ENCODE measurements around a stretch of chr13.

DNA sequence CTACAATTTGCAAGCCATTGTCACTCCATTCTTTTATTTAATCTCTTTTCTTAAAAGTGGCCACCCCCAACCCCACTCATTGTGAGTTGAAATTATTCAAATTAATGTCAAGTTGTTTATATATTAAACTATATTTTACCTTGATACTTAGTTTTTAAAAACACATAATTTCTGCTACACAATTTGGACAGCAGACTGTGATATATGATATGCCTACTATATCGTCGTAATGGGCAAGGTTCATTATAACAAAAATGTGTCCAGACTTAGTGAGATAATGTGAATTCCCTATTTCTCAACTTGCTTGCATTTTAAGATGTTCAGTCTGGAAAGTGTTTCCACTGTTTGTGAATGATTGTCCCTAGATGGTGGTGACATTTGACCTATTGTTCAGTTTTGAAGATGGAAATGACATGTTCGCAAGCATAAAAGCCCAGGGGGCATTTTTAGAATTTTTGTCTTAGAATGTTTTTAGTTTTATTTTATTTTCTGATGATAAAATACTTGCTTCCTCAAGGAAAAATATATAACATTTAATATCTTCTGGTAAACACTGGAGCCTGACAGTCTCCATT is 26.9 kb downstream of the MBNL2 start:
- RRBS, result no CpG with 5 or more reads among the region's 3 CpGs

DNA sequence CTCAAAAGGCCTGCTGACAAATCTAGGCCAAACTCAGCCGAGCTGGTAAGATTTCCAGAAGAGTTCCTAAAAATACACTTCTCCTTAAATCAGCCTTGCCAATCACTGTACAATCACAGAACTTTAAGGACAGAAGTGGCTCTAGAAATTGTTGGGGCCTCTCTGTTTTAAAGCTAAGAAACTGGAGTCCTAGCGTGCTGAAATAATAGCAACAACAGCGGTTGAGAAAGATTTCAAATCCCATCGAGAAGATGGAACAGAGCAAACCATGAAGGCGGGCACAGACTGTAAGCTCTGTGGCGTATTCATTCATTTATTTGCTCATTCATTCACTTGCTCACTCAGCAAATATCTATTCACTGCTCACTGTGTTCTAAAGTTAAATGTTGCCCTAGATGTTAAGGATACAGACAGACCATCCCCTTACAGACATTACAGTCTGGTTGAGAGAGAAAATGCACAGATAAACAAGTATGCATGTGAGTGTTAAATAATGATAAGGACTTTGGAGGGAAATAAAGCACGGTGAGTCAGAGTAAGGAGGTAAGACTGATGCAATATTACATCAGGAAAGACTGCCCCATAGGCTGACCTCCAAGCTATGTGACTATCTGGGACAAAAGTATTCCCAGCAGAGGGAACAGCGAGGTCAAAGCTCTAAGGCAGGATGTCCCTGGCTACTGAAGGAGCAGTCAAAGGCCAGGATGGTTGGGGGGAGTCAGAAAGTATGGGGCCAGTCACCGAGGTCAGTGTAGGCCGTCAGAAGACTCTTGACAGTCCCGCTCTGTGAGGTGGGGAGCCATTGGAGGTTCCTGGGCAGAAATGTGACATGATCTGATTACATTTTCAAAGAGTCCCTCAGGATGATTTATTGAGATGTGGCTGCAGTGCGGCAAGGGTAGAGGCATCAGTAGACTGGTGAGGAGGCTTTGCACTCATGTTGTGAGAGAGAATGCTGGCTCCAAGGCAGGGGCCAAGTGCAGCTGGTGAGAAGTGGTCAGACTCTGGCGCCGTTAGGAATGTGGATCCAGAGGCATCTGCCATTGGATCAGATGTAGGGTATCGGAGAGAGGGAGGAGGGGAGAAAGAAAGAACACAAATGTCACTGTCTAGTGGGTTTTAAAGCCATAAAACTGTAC is 37.8 kb downstream of the MBNL2 start:
- RRBS, result no CpG with 5 or more reads among the region's 15 CpGs

GRCh38 chr13:97319152-97319632 is 97.1 kb downstream of the MBNL2 start:
- RRBS, result no CpG with 5 or more reads among the region's 9 CpGs

GRCh38 chr13:97340270-97340904 is 93.6 kb upstream of the RAP2A start:
- RRBS, result no CpG with 5 or more reads among the region's 5 CpGs

DNA sequence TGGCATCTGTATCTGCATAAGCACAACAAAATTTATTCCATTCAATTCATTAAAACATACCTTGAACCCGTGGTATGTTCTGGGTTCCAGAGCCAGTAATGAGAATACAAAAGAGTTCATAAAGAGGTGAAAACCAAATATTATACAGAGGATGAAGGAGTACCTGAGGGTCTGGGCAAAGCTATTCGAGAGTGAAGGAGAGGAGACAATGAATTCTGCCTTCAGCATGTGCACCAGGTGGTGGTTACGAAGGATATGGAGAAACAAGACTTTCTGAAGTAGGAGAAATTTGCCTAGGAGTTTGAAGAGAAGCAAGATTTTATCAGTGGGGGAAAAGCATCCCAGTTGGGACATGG is 73.0 kb upstream of the RAP2A start:
- RRBS, result no CpG with 5 or more reads among the region's 3 CpGs

DNA sequence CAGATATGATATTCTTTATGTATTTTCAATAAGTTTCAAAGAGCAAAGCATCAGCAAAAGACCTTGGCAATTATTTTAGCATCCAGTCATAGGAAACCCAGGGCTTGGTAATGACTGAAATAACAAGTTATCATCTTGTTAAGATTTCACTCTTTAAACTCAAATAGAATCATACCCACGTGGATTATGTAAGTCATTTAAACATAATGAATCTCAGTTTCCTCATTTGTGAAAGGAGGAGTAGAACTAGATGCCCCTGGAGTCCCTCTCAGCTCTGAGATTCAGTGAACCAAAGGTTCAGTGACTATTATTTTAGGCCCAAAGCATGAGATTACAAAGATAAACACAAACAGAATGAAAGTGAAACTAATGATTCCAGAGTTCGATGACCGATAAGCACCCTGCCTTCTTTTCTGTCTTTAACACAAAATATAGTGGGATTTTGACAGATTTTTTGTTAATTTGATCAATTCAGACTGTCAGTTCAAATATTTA is 64.8 kb upstream of the RAP2A start:
- RRBS, result no CpG with 5 or more reads among the region's 3 CpGs

- RRBS, result no CpG with 5 or more reads among the region's 5 CpGs
These were observed 21.2 kb downstream of the IPO5 start for GRCh38 chr13:97974574-97975094.

DNA sequence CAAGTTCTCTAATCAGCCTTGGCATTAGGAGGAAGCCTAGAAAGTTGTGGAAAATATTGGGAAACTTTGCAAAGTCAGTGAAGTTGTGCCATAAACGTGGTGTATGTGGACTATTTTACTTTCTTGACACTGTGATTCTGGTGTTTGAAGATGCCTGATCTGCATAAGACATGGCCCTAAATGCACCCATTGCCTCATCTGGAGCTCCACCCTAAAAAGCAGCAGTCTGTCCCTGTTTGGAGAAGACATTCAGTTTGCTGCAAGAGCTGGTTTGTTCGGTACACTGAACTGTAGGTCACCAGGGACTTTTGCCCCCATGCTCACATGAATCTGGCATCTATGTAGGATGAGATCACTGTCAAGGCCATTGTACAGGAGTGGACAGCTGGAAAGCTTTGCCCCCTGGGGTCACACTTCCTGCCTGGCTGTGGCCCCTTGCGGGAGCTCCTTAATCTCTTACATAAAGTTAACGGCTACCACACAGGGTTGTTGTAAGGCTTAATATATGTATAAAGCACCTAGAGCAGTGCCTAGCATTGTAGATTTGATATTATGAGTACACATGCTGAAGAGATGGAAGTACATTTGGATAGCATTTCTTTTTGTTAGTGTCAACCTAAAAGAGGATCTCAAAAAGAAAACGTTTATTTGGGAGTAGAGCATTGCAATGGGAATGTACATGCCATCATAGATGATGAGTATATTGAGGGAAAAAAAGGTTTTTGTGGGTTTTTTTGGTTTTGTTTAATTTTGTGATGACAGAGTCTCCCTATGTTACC is 73.0 kb downstream of the IPO5 start:
- RRBS, result no CpG with 5 or more reads among the region's 5 CpGs

DNA sequence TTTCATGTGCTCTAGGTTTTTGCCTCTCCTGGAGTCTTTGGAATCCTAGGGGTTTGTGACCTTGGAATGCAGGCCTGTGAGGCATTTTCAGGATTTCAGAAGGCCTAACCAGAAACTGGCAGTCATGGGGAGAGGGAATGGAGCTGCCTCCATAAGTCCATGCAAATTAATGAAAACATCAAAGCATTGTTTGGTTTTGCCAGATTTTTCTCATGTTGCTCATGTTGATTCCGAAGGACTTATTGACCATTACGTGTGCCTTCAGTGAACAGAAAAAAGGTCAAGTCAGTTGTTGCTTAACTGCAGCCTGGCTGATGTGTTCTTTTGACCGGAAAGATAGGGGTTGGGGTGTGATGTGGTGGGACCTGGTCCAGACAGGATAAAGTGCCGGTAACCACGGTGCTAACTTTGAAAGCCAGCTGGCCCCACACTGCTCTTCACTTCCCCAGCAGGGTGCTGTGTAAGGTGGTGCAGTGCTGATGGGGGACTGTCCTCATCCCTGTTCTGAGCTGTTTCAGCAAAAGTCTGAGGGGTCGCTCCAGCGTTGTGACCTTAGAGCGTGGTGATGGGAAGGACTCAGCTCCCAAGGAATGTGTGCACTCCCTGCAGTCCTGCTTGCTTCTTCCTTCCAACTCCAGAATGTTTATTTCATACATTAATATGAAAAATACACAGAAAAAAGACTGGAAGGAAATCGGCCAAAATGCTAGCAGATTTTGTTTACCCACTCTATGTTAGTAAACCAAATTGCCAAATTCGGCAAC is 3.5 kb downstream of the RNF113B start:
- RRBS, result 92% methylated on average over 1 of the region's 10 CpGs

GRCh38 chr13:98212949-98213730 is 36.1 kb upstream of the RNF113B start:
- RRBS, result no CpG with 5 or more reads among the region's 17 CpGs

- RRBS, result no CpG with 5 or more reads among the region's 9 CpGs
These were observed 95.7 kb upstream of the RNF113B start for GRCh38 chr13:98272423-98273441.

DNA sequence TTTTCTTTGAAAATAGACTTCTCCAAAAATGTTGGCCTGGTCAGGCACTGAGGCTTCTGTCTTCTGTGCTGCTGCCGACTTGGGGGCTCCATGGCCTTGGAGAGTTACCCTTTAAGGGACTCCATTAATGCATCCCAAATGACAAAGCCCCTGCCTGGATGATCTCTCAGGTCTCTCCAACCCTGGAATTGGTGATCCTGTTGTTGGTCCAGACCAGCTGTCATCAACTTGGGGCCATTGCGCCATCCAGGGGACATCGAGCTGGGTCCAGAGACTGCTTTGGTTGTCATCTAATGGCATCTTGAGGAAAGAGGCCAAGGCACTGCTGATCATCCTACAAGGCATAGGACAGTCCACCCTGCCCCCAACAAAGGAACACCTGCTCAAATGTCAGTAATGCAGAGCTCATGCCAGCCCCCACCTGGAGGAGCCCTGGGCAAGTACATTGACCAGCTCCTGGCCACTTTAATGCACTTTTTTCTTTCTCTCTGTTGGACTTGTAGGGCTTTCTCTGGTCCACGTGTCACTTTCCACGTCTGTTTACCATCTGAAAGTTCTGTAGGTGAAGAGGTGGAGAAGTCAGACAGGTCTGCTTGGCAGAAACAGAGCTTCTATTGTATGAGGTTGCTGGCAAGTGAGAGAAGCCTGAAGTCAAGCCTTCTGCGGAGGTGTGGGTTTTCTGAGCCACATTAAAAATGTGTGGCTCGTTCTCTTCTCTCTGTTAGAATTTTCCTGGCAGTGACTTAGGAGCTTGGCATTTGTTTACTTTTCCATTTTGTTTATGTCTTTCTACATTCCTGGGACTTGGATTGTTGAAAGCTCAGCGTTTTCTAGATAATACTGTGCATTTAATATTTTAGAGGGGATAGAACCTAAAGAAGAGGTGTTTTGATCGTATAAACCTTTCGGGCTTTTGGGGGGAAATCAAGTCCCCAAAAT is 124.0 kb upstream of the RNF113B start:
- RRBS, result no CpG with 5 or more reads among the region's 10 CpGs

DNA sequence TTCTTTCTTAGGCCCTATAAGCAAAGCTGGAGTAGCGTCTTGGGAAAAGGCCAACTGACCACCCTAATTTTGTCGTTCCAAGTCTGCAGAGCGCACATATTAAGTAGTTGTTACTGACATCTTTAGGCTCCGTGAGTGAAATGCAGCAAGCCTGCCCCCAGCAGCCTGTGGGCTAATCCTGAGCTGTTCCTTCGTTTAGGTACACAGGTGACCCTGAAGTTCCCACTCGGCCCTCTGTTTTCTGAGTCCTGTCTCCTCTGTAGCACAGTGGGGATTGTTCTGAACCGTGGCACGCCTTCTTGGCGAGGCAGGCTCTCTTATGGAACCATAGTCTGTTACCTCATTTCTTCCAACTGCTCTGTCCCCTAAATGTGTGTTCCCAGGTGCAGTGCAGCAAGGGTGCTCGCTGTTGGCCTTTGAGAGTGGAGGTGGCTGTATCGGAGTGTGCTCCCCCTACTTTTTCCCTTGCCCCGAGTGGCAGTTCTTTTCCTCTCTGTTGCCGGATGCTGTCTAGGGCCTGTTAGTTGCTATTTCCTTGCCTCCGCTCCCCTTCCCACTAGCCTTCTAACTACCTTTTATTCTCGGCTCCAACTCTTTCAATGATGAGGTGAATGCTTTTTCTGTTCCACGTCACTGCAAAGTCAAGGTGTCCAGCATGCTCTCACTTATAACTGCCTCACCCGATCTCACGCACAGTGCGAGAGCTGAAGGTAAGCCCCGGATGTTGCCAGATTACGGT is 170.3 kb downstream of the STK24 start:
- RRBS, result no CpG with 5 or more reads among the region's 21 CpGs

DNA sequence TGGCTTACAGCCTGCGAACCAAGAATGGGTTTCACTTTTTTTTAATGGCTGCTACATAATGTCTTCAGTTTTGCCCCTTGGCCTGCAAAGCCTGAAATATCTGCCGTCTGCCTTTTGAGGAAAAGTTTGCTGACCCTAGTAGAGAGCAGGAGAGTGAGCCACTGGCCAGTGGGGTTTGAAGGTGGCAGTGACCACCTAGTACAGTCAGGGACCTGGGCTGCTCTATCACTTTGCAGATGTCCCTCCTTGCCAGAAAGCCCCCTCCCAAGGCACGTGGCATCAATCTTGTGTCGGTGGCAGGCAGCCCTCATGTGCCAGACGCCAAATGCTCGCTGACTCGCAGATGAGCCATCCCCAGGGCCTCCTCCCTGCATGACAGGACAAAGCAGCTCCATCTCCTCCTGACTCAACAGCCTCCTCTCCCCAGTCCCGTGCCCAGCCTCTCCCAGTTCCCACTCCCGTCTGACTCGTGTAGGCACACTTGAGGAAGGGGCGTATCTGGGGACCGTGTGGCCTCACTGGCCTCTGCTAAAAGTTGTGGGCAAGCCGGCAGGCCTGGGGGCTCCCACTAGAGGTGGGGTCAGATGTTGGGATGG is 133.7 kb downstream of the STK24 start:
- RRBS, result no CpG with 5 or more reads among the region's 13 CpGs

- RRBS, result no CpG with 5 or more reads among the region's 14 CpGs
These were observed 130.8 kb downstream of the STK24 start for GRCh38 chr13:98446049-98446611.

DNA sequence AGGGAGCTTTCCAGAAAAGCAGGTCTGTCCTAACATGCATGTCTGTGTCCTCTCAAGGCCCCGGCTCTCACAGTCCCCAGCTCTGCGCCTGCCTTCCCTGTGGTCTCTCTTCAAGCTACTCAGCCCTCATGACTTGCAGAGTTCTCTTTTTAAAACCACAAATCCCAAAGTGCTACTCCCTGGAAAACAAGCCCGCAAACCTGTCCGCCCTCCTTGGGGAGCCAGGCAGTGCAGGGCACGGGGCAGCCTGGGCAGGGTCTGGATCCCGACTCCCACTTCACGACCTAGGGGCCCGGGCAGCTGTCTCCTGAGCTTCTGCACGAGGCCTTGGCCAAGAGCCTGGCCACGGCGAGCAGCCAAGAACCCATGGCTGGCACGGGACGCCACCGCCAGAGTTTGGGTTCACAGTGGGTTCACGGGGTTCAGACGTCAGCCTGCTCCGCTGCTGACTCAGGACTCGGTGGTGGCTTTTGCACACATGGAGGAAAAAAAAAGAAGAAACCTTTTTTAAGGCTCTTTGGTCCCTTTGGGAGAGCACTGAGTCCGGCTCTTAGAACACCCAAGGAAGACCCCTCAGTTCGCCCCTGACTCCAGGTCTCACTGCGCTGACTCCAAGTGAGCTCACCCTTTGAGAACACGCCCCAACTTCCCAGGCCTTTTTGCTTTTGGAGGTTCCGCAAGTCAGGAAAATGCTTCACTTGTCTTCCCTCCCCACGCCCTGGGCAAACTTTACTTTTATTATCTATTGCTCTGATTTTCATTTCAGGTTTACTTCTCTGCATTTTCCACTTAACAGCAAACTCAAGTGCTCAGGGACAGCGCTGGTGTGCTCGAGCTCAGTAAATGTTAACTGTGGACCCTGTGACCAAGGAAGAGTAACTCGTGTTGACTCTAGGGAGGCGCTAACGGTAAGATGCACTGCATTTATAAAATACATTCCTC is 93.7 kb downstream of the STK24 start:
- RRBS, result no CpG with 5 or more reads among the region's 29 CpGs

GRCh38 chr13:98490408-98490932 is 86.4 kb downstream of the STK24 start:
- RRBS, result no CpG with 5 or more reads among the region's 9 CpGs

DNA sequence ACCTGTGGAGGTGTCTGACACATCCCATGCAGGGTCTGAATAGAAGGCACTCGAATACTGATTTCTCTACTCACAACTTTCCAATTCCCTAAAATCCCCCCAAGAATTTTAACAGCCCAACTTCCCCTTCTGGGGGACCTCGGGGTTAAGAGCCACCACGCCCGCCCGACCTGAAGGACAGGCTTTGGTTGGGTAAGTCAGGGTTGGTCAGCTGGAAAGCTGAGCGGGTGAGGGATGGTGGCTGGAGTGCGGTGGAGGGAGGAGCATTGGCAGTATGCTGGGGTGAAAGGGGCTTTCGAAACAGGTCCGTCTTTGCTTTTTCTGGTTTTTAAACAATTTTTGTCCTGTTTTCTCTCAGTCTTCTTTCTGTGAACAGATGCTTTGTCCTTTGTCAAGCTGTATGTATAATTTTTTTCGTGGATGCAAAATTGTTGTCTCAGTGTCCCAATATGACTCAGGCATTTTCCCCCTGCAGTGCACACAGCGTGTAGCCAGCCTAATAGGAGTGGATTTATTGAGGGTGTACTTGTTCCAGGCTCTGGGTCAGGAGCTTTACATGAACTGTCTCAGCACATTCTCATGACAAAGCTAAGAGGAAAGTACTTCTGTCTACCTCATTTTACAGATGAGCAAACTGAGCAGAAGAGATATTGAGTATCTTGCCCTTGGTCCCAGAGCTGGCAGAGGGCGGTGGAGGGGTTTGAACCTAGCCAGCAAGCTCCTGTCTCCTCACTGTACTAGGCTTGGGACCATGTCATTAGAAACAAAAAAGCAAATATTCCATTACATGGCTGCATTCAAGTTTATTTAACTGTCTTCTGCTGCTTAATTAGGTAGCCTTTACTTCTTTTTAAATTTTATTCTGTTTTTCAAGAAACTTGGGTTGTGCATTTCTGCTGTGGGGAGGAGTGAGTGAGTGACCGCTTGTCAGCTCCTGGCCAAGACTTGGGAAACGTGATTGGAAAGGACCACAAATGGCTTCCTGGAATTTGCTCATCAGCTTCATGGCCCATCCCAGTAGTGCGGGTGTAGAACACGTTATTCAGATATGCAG is 50.8 kb downstream of the STK24 start:
- RRBS, result no CpG with 5 or more reads among the region's 16 CpGs

- RRBS, result no CpG with 5 or more reads among the region's 5 CpGs
These were observed 28.6 kb downstream of the STK24 start for GRCh38 chr13:98548229-98548712.

- RRBS, result 98% methylated on average over 3 of the region's 9 CpGs
These were observed 8.8 kb downstream of the STK24 start for GRCh38 chr13:98568211-98568442.

All from NB4 (cell line).